Endometrial microvascular endothelial cells (primary cell): ENCODE measurements around the genes ANKRD33B and CTNND2.

- RAMPAGE, long total RNA = no peak
These were observed 32.4 kb downstream of the NSUN2 start for GRCh38 chr5:6600335-6600994.

GRCh38 chr5:6634932-6635407 lies 1.7 kb downstream of the SRD5A1 start:
- RAMPAGE, long total RNA = no peak

GRCh38 chr5:6710013-6710529 lies 3.2 kb upstream of the TENT4A start:
- RAMPAGE, long total RNA = no peak

- RAMPAGE, long total RNA = no peak
These were observed 225.1 kb upstream of the ADCY2 start for GRCh38 chr5:7170885-7171252.

GRCh38 chr5:7850203-7850650 lies 706 bp downstream of the CFAP90 start:
- RAMPAGE, long total RNA = no peak

GRCh38 chr5:8014065-8014680 lies 145.2 kb downstream of the MTRR start:
- RAMPAGE, long total RNA = no peak

DNA sequence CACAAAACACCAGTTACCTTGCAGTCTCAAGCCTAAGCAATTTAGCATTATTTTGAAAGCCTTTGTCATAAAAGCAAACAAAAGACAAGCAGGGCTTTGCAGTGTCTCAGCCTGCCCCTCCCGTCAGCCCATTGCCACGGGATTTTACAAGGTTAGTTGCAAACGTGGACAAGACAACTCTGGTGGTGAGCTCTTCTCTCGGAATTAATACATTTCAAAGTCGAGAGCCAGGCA lies 190.3 kb downstream of the ATPSCKMT start:
- RAMPAGE, long total RNA = no peak

DNA sequence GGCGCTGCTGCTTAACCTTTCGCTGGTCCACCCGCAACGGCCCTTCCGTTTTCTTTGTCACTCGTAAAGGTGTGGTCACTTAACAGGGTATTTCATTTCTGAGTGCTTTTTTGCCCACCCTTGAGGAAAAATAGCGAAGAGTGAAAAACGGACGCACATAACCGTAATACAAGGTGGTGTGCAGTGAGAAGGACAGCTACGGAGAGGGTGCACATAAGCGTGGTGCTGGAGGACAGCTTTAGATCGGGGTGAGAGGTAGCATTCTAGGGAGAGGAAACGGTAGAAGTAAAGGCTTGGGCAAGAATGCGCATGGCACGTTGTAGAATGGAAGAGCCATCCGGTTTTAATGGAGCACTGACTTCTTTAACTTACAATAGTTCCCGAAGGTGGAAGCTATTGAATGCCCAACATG lies 751 bp downstream of the CCT5 start:
- RAMPAGE, long total RNA = no peak

- RAMPAGE, long total RNA = no peak
These were observed 7.4 kb downstream of the MARCHF6 start for GRCh38 chr5:10360803-10361343.

- RAMPAGE, long total RNA = no peak
These were observed 22.4 kb downstream of the MARCHF6 start for GRCh38 chr5:10375782-10376389.

- RAMPAGE, long total RNA = no peak
These were observed 31.7 kb upstream of the ROPN1L start for GRCh38 chr5:10409902-10410411.

DNA sequence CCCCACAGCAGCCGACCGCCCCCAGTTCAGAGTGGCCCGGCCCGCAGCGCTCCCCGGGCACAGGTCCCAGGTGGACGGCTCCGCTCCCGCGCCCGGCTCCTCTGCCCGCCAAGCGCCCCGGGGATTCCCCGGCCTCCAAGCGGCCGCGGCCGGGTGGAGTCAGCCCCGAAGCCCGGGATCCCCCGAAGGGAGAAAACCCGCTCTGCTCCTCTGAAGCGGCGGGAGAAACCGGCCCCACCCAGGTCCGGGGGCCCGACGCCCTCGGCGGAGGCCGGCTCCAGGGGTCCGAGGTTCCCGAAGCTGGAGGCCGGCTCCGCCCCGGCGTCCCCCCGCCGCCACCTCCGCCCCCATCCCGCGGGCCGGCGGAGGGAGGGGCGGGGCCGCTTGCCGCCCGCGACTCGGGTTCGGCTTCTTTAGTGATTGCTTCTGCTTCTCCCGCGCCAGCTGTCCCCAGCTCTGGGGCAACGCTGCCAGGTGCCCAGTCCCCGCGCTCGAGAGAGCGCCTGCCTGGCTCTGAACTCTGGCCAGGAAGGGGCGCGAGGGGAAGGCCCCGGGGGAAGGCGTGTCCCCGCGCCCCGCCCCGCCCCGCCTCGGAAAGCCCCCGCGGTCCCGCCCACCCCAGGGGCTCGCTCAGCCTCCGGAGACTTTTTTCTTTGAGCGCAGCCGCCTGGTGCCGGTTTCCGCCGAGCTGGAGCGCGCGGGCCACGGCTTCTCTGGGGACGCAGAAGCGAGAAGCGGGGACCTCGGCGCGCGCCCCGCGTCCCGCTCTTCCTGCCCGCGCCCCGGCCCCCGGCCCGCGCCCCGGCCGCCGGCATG lies at the start of gene ANKRD33B:
TSS of gene ANKRD33B (plus strand) at position 416 of the 816 bp plus-strand sequence.
- RAMPAGE, long total RNA = no peak

DNA sequence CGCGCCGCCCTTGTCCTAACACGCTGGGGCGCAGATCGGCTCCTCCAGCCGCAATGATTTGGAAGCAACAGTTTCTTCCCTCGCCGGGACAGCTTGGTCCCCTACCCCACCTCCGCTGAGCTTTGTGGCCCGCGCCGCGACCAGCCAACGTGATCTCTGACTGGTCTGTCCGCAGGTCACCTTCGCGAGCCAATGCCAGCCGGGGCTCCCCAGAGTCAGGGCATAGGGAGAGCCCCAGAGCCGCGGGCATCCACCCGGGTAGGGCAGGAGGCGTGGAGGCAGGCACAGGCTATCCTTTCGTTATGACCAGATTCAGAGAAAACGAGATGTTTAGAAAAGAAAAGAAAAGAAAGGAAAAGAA lies 1.4 kb downstream of the ANKRD33B start:
- RAMPAGE, long total RNA = no peak

GRCh38 chr5:10565657-10566328 lies 1.9 kb downstream of the ANKRD33B start:
- RAMPAGE, long total RNA = no peak

GRCh38 chr5:10631653-10632024 lies 67.8 kb downstream of the ANKRD33B start:
- RAMPAGE, long total RNA = no peak

GRCh38 chr5:10729533-10730095 lies 31.4 kb downstream of the DAP start:
- RAMPAGE, long total RNA = no peak

DNA sequence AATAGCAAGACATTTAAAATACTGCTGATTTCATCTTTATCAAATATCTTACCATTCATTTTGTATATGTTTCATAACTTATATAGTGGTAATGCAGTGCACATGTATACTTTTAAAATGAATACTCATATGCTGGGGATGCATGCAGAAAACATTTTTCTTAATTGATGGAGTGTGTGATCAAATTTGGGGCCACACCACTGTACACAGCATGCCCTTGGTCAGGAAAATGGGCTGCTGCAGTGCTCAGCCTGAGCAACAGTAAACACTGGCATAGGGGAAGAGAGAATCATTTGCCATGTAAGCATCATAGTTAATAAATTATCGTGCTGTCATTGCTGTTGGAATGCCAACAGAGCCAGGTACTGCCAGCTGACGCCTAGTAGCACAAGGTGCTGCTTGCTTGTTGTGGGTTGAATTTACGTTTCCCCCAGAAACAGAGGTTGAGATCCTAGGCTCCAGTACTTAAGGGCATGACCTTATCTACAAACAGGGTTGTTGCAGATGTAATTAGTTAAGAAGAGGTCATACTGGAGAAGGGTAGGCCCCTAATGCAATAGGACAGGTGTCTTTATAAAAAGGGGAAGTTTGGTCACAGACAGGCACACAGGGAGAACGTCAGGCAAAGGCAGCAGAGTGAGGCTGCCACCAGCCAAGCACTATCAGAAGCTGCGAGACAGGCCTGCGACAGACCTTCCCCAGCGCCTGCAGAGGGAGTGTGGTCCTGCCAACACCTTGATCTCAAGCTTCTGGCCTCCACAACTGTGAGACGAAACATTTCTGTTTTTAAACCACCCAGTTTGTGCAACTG lies 25.4 kb downstream of the DAP start:
- RAMPAGE, long total RNA = no peak

GRCh38 chr5:11904134-11904742 lies at the start of gene CTNND2:
CTNND2 (minus strand) TSS chr5:11904446.
- RAMPAGE, long total RNA = no peak

- RAMPAGE, long total RNA = no peak
These were observed 760 bp upstream of the TRIO start for GRCh38 chr5:14142294-14142869.

DNA sequence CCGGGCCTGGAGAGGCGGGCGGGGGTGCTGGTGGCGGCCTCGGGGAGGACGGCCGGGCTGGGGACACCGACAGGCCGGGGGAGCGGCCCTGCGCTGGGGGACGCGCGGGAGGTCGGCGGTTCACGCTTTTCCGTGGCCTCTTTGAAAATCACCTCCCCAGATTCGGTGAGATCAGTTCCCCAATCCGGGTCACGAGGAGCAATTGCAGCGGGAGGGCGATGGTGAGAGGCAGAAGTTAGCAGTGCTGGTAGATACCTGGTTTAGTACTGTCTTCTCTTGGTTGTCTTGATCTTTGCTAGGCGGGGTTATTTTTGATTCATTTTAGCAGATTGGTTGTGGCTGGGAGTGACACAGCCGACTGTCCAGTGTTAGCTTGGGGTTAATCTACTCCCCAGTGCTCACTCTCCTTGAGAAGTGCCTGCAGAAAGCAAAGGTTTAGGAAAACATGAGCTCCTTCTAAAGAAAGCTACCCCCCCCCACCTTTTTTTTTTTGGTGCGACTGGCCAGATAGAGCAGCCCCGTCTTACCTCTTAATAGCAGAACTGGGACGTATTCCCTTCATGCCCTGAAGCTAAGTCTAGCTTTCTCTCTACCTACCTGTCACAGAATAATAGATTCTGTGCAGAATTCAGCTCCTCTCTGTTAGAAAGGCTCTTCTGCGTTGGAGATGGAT lies 2.0 kb downstream of the TRIO start:
- RAMPAGE, long total RNA = no peak